Thoracic aorta endothelial cell (primary cell): ENCODE data around the genes STON2 and EML5.

DNA sequence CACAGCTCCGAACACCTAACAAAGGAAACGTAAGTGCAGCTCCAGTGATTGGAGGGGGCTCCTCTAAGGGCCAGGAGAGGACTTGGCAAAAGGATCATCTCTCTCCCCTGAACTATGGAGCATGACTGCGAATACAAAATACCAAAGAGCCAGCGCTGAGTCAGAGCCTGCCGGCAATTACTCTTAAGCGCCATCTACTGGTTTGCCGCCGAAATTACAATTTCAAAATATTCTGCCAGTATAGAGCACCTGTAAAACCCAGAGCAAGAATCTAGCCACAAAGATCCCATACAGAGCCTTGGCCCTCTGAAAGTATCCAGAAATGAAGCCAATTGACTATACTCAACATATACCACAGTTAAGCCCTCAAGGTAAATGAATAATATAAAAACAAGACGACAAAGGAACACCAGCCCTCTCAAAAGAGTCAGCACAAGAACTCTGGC lies 50.2 kb downstream of the GTF2A1 start:
- CAGE, long polyA plus RNA = no peak

- CAGE, long polyA plus RNA = no peak
Observed at GRCh38 chr14:81266373-81267377, 45.9 kb upstream of the GTF2A1 start.

DNA sequence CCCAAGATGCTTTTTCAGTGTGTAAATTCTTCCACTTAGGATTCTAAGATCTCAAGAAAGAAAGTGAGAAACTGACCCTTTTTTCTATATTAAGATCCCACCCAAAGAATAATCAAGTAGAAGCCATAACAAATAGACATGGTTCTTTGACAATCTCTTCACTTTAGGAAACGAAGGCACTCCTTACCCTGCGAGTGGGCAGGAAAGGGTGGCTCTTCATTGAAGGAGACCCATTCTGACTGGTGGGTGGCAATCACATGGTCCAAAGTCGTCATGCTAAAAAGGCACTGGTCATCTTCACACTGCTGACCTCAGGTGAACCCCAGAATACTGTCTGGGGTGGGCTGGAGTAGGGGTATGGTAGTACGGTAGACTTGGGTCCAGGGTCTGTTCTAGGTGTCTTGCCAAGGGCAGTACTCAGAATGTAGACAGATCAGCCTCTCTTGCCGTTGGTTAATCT lies 2.0 kb downstream of the STON2 start:
- CAGE, long polyA plus RNA = no peak

DNA sequence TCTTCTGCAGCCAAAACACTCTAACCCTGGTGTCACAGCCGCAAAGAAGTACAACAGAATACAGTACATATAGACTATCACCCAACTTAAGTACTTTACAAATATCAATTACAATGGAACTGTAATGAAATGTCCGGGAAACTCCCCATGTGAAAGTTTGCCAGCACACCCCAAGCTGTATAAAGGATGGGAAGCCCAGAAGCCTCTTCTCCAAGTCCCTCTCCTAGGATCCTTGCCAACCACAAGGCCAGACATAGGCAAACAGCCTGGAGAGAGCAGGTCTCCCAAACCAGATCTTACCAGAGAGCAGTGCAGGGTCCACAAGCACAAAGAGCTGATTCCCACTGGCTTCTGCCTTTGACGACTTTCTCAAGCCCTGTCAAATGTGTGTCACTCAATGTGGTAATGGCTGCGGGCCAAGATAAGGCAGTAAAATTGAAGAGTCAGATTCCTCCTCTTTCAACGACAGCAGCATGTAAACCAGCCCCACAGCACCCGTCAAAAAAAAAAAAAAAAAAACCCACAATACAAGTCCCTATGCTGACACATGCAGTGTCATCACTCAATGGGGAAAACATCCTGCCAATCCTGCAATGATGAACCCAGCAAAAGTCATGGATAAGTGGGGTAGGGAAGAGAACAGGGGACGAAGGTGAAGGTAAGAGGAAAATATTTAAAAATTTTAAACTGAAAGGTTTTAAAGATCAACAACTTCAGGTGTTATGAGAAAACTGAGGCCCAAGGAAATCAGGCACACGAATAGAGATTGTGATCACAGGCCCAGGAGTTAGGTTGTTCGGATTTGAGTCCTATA lies at the start of gene STON2:
TSS of gene STON2 (minus strand) at position 346 of the 814 bp plus-strand sequence.
- CAGE, long polyA plus RNA = no peak

DNA sequence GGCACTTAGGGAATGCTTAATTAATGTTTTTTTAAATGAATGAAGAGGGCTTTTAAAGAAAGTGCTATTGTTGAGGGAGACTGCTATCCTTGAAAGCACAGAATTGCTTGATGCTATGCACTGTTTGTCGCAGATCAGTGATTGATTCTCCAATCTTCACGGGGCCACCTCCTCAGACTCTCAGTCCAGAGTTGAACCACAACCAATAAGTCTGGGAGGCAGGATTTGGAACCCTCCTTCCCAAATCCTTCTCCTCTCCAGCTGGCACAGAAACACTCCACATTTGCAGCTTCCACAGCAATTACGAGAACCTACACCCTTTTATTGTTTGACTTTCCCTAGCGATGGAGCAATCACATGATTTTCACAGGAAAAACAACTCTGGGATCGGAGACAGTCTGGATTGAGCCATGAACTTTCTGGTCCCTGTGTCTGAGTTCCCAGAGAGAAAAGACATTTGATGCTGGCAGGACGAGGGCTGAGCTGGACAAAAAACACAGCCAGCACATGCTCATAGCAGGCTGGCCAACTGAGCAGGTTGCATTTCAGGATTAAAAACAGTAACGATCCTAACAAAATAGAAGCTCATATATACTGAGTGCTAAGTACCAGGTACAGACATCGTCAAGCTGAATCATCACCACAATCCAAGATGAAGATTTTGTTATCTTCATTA lies 49.0 kb upstream of the STON2 start:
- CAGE, long polyA plus RNA = no peak

DNA sequence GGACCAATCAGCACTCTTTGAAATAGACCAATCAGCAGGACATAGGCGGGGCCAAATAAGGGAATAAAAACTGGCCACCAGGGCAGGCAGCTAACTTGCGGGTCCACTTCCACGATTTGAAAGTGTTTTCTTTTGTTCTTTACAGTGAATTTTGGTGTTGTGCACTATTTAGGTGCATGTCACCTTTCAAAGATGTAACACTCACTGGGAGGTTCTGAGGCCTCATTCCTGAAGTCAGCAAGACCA lies 1973.4 kb upstream of the FLRT2 start:
- CAGE, long polyA plus RNA = no peak

DNA sequence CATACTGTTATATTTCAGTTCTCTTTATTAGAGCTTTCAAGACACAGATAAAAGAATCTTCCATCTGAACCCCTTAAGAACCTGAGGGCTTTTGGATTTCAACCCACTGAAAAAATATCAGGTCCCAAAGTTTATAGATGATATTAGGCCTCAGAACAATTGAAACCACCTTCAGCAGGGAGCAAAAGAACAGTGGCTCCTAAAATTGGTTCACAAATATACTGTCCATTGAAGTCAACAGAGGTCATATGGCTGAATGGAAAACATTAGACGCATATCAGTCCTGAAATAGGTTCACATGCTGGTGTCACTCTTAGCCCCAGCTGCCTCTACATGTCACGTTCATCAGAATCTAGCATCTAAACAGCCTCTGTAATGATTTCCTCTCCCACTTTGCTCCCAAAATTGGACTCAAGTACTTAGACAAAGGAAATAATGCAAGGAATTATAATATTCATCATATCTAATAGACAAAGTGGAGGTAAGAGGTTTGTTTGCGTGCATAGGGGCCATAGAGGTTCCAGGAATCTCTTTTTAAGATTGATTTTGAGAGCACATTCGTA lies 8.7 kb downstream of the FLRT2 start:
- CAGE, long polyA plus RNA = no peak

DNA sequence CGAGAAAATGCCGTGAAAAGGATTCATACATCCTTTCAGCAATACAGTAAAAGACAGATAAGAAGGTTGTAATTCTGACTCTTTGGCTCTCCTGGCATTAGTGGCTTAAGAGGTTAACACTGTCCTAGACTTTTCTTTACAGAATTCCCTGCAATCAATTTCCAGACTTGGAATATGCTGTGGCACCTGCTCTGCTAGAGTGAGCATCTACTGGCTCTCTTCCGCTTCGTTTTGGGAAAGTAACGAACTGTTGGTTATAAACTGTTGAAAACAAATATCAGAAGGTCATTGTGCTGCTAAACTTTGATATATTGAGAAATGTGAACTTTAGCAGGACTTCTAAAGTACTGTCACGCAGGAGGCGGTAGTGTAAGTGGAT lies 348.8 kb downstream of the FLRT2 start:
- CAGE, long polyA plus RNA = no peak

DNA sequence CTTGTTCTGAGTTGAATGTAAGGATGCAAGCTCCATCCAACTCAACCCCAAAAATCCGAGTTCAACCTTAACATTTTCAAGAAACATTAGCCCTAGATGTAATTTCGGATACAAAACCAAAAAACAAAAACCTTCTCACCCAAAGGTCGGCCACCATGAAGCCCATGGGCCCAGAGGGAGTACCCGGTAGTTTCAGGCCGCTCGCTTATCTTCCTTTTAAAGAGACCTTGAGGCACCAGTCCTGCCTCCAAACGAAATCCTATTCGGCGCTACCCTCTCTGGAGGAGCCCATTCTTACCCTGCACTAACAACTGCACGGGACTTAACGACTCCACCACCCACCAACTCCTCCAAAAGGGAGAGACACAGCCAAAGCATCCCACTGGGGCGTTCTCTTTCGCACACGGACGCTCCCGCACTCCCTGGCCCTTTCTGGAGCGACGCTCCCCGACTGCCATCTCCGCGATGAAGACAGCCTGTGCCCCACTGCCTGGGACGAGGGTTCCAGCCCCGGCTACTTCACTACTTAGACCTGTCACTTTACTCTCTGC lies 742 bp downstream of the GALC start:
- CAGE, long polyA plus RNA = no peak

DNA sequence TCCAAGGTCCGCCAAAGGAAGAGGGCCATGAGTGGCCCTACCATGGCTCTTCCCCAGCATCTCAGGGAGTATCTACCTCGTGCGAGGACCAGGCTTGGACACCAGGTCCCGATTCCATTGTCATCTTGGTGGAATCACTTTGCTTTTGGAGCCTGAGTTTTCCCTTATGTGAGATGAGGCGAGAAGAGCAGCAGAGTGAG lies 358 bp upstream of the GALC start:
- CAGE, long polyA plus RNA = no peak

- CAGE, long polyA plus RNA = no peak
Observed at GRCh38 chr14:88248864-88249153, 74.3 kb downstream of the KCNK10 start.

GRCh38 chr14:88613895-88614094 lies 51.0 kb downstream of the ZC3H14 start:
- CAGE, long polyA plus RNA = no peak

DNA sequence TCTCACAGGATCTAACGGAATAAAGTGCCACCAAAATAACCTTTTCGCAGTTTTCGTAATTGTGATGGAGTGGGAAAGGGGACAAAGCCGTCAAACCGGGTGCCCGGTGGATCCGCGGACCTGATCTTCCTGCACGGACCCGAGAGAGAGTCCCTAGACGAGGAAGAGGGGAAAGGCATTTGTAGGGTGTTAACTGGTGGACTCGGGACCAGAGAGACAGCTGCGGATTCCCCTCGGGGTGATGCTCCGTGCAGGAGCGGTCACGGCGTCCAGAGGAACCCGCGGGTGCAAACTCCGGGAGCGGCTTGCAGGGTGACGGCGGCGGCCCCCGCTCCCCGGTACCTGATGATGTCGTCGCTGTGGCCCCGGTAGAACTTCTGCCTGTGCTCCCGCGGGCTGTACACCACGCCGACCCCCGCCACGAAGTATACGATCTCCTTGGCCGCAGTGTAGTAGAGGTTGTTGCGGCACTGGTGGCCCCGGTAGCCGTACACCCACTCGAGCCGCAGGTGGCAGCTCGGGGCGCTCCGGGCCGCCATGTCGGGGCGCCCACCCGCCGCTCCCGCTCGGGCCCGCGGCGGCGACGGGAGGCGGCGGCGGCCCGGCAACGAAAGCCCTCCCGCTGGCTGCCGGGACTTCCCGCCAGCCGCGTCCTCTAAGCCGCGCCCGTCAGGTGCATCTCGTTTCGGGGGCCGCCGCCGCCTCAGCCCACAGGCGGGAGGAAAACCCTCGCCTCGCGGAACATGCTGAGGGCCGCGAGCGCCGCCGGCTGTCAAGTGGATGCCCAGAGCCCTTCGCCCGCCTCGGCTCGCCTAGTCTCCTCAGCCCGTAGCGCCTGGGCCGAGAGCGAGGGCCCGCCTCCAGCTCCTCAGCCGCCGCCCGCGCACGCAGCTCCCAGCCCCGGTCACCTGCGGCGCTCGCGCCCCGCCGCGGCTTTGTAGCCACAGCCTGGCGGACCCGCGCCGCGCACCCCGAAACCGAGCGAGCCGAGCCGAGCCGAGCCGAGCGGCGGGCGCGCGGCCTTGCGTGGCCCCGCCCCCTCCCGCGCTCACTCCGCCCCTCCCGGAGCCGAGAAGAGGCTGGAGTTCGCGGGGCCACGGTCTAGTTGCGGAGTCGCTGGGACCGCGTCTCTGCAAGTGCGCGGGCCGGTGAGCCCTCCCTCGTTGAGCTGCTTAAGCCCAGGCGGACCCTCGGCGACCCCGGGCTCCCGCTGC lies at the start of gene EML5:
TSS of gene EML5 (minus strand) at position 989 of the 1,214 bp plus-strand sequence.
- CAGE, long polyA plus RNA = no peak

GRCh38 chr14:88837510-88837910 lies 13.1 kb downstream of the TTC8 start:
- CAGE, long polyA plus RNA = no peak

DNA sequence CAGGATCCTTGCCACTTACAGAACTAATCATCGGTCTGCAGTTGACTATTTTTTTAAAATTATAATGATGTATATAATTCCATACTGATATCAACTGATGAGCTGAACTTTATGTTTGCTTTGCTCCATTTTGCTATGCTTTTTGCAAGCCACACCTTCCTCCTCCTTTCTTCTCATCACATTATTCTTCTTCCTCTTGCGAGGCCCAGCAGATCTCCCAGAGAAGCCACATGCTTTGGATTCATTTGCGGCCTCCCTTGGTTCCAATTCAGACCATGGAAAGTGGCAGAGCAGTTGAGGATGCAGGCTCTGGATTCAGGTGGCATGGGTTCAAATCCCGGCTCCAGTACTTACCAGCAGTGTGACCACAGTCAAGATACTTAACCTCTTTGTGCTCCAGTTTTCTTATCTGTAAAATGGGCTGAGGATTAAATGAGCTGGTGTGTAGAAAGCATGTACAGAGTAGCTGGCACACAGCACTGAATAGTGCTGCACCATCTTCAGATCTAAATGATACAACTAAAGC lies 197.0 kb downstream of the FOXN3 start:
- CAGE, long polyA plus RNA = no peak

- CAGE, long polyA plus RNA = no peak
Observed at GRCh38 chr14:89351361-89352029, 65.5 kb downstream of the FOXN3 start.

GRCh38 chr14:89366900-89367085 lies 50.2 kb downstream of the FOXN3 start:
- CAGE, long polyA plus RNA = no peak

GRCh38 chr14:89408556-89409249 lies 8.3 kb downstream of the FOXN3 start:
- CAGE, long polyA plus RNA = no peak

- CAGE, long polyA plus RNA = no peak
Observed at GRCh38 chr14:89485064-89485684, 68.1 kb upstream of the FOXN3 start.

DNA sequence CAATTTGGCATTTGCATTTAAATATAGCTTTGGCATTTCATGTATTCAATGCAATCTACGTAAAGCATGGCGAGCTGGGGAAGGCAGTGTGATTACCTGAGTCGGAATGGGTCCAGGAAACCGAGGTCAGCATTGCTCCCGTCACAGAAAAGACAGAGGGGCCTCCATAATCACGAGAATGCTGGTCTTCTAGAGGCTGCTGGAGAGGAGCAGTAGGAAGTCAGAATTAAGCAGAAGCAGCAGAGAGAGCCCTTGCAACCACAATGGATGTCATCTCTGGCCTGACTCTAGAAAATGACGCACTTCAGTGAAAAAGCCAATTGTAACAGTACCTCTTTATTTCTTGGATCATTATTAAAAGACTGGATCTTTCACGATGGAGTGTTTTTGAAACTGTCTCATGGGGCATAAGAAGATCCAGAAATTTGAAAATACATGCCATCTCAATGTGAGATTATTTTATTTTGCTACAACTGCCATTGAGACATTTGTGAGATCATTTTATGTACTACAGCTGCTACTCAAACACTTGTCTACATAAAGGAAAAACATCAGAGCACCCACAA lies 69.5 kb upstream of the FOXN3 start:
- CAGE, long polyA plus RNA = no peak